Gastrocnemius medialis (tissue), 3 donors: ENCODE results near the gene REX1BD.

DNA sequence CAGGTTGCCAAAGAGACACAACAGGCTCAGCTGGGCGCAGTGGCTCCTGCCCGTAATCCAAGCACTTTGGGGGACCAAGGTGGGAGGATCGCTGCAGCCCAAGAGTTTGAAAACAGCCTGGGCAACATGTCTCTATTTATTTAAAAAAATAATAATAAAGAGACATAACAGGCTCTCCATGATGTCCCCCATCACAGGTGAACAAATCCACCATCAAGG is 382 bp downstream of the IQCN start:
- PRO-cap, result no peak
- RAMPAGE, long total RNA, 3 experiments, result no peak in any of the 3 experiments

- PRO-cap, result bidirectional peak, plus-strand start at chr19:18304319, minus-strand start at chr19:18304353
- RAMPAGE, long total RNA, 3 experiments, result no peak in any of the 3 experiments
These were observed 18.8 kb downstream of the LSM4 start for GRCh38 chr19:18304105-18304425.

- PRO-cap, result no peak
- RAMPAGE, long total RNA, 3 experiments, result no peak in any of the 3 experiments
These were observed 3.5 kb downstream of the GDF15 start for GRCh38 chr19:18389435-18389945.

GRCh38 chr19:18414769-18416038 is 4.0 kb upstream of the SSBP4 start:
- PRO-cap, result bidirectional peak, plus-strand start at chr19:18415662, minus-strand start at chr19:18415528
- RAMPAGE, long total RNA, 3 experiments, result no peak in any of the 3 experiments

DNA sequence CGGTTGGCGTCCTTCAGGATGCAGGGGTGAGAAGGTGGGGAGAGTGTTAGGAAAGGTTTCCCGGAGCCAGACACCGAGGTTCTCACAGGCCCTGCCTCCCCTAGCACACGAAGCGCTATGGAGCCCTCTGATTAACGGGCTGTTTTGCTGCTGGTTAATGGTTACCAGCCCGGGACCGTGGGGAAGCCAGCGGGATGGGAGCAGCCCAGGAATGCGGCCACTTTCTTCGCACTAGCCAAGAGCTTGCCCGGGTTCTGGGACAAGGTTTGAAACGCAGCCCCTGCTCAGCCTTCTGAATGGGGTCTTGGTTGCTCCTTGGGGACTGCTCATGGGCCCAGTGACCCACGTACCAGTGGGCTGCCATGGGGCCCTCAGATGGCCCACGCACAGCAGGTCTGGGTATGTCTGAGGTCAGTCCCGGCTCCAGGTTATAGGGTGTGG is 31.3 kb upstream of the ISYNA1 start:
- PRO-cap, result no peak
- RAMPAGE, long total RNA, 3 experiments, result no peak in any of the 3 experiments

GRCh38 chr19:18507576-18508433 is 14.1 kb downstream of the ELL start:
- PRO-cap, result bidirectional peak, plus-strand start at chr19:18508137, minus-strand start at chr19:18507939
- RAMPAGE, long total RNA, 3 experiments, result no peak in any of the 3 experiments

DNA sequence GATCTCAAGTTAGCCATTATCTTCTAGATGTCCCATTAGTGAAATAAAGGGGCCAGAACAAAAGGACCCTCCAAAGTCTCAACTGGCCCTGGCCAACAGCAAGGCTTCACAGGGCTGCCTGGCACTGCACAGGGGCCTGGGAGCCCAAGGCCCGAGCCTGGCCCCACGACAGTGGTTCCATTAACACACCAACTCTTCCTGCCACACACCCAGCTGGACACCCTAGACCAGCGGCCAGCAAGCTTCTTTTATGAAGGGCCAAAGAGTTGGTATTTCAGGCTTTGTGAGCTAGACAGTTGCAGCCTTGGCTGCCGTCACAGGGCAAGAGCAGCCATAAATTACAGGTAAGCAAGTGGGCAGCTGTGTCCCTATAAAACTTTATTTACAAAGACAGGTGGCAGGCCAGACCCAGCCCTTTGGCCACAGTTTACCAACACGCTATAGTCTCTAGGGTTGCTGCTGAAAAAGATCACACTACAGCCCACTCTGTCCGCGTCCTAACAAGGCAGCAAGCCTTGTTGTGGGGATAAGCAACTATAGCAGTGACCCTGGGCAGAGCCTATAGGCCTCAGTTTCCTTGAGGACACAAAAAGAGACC is 13.3 kb downstream of the ELL start:
- PRO-cap, result no peak
- RAMPAGE, long total RNA, 3 experiments, result no peak in any of the 3 experiments

DNA sequence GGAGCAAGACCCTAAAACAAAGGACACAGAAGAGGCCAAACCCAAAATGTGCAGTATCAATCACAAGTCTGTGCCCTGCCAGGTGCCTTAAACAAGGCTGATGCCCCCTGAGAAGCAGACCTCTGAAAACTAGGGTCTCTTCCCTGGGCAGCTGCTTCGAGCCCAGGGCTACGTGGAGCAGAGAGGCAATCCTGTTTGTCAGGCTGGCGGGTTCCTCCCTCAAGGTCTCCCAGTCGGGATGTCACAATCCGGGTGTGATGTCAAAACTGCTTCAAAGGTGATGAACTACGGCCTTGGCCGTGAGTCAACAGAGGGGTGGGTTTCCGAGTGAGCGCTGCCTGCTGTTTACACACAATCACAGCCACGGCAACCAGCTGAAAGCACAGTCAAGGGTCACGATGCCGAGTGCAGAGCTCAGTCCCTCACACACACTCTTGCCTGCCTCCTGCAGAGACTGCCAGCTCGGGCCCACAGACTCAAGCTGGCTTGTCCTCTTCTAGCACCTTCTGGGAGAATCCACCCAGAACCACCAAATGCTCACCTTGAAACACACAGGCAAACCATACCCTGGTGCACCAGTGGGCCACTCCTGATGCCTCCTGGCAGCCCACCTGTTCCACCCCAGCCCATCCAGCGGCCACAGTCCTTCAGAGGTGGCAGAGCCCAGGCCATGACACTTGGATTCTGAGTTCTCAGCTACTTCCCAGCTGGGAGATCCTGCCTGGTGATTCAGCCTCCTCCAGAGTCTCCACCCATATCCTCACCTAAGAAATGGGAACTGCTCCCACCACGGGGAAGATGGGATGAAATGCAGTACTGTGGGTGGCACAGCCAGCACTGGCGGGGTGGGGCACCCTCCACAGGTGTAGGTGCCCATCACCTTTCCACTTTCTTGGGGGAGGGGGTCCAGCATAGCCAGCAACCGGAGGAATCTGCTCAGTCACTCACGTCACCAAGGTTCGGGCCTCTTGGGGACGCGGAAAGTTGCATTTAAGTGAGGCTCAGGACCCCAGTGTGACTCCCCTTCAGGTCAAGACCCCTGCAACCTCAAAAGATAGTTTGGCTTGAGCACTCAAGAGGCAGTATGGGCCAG is 6.8 kb downstream of the ELL start:
- PRO-cap, result bidirectional peak, plus-strand start at position 417 of the sequence, minus-strand start at position 197 of the sequence; unidirectional peak, minus-strand start at position 686 of the sequence
- RAMPAGE, long total RNA, 3 experiments, result no peak in any of the 3 experiments

DNA sequence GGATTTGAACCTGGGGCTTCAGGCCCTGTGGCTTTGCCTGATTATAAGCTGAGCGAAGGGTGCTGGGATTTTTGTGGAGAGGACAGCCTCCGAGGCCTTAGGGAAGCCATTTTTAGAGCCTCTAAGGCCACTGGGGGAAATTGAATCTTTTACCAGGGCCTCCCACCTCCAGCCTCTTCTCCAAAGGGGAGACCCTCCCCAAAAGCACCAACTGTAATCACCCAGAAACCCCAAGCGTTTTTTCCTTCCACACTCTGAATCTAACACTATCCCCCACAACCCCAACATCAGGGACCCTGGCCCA is 1.1 kb downstream of the FKBP8 start:
- PRO-cap, result no peak
- RAMPAGE, long total RNA, 3 experiments, result no peak in any of the 3 experiments

GRCh38 chr19:18573183-18573985 is 1.7 kb downstream of the UBA52 start:
- PRO-cap, result no peak
- RAMPAGE, long total RNA, 3 experiments, result no peak in any of the 3 experiments

DNA sequence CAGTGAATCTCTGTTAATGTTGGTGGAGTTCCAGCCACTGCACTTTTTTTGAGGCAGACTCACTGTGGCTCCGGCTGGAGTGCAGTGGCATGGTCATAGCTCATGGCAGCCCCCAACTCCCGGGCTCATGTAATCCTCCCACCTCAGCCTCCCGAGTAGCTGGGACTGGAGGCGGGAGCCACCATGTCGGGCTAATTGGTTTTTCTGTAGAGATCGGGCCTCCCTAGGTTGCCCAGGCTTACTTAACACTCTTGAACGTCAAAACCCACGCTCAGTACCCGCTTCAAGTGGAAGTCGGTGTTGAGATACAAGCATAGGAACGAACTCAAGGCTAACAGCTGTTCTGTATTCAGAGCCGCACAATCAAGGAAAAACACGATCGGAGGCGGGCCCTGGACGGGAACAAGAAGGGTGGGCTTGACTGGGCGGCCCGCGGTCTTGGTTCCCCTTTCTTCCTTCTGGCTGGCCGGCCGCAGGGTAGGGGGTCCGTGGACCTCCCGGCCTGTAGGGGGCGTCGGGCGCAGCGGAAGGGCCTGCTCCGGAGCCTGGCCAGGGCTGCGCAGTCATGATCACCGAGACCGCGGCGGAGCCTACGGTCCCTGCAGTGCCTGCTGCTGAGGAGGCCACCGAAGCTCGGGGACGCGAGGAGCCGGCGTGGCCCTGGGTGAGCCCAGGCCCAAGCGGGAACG is at the start of gene REX1BD:
Gene REX1BD (plus strand): TSS at position 562 of the 689 bp plus-strand sequence.
- PRO-cap, result bidirectional peak, plus-strand start at position 541 of the sequence, minus-strand start at position 479 of the sequence
- RAMPAGE, long total RNA, 3 experiments, result start-site peak on the plus strand in 3 of 3 experiments, centred at positions 564 to 578 of the sequence, 50 to 198 reads per replicate

GRCh38 chr19:18588926-18589803 is 567 bp downstream of the REX1BD start:
- PRO-cap, result bidirectional peak, plus-strand start at chr19:18589193, minus-strand start at chr19:18589071; bidirectional peak, plus-strand start at chr19:18589667, minus-strand start at chr19:18589592
- RAMPAGE, long total RNA, 3 experiments, result no peak in any of the 3 experiments

GRCh38 chr19:18650424-18651183 is 13.8 kb downstream of the KLHL26 start:
- PRO-cap, result bidirectional peak, plus-strand start at chr19:18650740, minus-strand start at chr19:18650573
- RAMPAGE, long total RNA, 3 experiments, result no peak in any of the 3 experiments

DNA sequence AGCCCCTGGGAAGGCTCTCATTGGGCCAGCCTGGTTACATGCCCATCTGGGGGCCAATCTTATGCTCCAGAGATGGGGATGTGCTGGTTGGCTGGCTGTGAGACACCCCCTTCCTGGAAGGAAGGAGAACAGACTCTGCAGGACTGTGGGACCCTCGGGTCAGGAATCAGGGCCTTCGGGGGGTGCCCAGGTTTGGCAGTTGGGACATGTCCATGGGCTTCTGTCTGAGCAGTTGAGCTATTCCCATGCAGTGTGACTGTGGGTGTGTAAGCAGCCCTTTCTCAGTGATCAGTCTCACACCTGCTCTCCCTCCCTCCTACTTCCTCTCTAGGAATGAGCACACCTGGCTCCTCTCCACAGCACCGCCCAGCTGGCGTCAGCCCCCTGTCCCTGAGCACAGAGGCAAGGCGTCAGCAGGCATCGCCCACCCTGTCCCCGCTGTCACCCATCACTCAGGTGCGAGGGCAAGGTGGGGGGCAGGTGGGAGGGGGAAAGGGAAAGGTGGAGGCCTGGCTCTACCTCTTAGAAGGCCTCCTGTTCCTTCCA is 26.0 kb downstream of the COMP start:
- PRO-cap, result no peak
- RAMPAGE, long total RNA, 3 experiments, result no peak in any of the 3 experiments

GRCh38 chr19:18769645-18769787 is 21.6 kb downstream of the COMP start:
- PRO-cap, result no peak
- RAMPAGE, long total RNA, 3 experiments, result no peak in any of the 3 experiments

DNA sequence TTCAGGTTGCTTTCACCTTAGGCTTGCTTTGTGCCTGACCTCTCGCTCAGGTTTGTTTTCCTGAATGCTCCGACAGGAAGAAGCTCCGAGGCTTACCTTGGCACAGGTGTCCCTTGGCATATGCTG is 1.7 kb downstream of the UPF1 start:
- PRO-cap, result no peak
- RAMPAGE, long total RNA, 3 experiments, result no peak in any of the 3 experiments

DNA sequence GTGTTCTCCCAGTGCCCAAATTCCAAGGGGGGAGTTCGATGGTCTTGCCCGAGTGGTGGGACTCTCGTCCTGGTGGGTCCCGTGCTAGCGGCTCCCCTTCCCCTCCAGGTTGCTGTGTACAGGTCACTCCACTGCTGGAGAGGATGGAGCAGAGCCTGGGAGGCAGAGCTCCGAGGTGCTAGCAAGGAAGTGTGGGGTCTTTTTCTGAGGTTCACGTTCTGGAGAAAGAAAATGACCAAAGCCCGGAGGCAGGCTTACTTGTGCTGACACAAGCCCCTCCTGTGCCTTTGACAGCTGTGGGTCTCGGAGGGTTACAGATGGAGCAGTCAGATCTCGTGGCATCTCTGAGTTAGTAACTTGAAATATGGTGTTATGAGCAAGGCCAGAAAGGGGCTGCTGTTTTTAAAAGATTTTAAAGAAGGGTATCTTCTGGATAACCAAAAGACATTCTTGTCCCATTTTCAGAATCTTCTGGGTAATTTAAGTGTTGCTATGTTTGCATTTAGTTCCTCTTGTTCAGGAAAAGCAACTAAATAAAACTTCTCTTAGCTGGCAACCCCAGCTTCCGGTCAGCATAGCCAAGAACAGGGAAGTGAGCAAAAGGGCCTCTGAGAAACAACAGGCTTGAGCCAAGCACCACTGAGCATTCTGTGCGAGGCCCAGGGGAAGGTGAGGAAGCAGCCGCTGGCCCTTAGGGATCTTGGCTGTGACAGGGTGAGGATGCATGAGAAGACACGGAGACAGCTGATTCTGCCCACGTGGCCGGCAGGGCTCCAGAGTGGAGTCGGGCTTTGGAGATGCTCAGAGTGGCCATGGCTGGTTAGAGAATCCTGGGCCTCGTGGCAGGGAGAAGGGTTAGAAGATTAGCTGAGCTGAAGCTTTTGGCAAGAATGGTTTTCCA is 16.9 kb downstream of the UPF1 start:
- PRO-cap, result no peak
- RAMPAGE, long total RNA, 3 experiments, result no peak in any of the 3 experiments

GRCh38 chr19:18854534-18855279 is 22.9 kb downstream of the UPF1 start:
- PRO-cap, result no peak
- RAMPAGE, long total RNA, 3 experiments, result no peak in any of the 3 experiments

DNA sequence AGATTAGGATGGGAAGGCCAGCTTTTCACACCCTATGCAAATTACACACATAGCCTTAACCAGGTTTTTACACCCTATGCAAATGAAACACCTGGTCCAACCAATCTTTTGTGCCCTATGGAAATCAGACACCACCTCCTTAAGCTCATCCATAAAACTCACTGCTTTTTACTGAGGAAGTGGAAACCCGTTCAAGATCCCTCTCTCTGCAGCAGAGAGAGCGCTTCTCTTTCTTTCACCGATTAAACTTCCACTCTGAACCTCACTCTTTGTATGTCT is 25.3 kb upstream of the HOMER3 start:
- PRO-cap, result unidirectional peak, plus-strand start at position 182 of the sequence
- RAMPAGE, long total RNA, 3 experiments, result no peak in any of the 3 experiments

DNA sequence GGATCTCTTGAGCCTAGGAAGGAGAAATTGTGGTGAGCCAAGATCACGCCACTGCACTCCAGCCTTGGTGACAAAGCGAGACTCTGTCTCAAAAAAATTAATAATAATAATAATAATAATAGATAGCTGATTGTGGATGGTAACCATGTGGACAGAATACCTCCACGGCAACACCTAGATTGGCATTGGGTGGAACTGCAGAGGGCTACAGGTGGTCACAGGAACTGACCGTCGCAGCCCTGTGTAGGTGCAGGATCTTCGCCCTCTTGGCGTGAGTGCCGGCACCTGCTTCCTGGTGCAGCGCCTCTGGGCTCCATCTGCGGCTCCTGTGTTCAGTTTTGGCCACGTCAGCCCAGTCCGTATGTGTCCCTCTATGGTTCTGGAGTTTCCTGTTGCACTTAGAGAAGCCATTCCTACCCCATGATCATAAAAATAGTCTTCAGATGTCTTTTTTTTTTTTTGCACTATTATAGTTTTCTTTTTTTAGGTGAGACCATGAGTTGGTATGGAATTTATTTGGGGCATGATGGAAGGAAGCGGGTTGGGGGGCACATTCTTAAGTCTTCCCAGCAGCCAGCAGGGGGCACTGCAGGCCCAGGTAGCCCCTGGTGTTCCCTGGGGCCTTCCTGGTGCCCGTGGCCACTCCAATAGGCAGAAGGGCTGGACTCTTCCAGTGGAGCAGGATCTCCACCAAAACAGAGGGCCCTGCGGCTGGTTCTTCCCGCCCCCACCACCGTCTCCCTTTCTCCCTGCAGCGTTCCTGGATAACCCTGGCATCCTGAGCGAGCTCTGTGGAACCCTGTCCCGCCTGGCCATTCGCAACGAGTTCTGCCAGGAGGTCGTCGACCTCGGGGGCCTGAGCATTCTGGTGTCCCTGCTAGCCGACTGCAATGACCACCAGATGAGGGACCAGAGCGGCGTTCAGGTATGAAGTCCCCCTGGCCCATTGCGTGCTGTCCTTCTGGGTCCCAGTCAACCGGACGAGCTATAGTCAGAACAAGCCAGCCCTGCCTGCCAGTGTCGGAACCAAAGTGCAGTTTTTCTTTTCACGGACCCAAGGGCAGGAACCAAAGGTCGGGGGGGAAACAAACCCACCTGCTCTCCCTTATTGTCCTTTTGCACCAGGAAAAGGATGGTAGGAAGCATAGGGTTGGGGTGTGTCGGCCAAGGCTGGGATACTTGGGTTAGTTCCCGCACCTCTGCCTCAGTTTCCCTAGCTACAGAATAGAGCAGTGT is 10.0 kb upstream of the SLC25A42 start:
- PRO-cap, result no peak
- RAMPAGE, long total RNA, 3 experiments, result no peak in any of the 3 experiments